Placental pericyte (primary cell): ENCODE data around the genes PRPH2, CNPY3 and CUL7.

- CAGE, long polyA plus RNA, result no peak
Observed at GRCh38 chr6:41935423-41936022, 6.1 kb downstream of the CCND3 start.

DNA sequence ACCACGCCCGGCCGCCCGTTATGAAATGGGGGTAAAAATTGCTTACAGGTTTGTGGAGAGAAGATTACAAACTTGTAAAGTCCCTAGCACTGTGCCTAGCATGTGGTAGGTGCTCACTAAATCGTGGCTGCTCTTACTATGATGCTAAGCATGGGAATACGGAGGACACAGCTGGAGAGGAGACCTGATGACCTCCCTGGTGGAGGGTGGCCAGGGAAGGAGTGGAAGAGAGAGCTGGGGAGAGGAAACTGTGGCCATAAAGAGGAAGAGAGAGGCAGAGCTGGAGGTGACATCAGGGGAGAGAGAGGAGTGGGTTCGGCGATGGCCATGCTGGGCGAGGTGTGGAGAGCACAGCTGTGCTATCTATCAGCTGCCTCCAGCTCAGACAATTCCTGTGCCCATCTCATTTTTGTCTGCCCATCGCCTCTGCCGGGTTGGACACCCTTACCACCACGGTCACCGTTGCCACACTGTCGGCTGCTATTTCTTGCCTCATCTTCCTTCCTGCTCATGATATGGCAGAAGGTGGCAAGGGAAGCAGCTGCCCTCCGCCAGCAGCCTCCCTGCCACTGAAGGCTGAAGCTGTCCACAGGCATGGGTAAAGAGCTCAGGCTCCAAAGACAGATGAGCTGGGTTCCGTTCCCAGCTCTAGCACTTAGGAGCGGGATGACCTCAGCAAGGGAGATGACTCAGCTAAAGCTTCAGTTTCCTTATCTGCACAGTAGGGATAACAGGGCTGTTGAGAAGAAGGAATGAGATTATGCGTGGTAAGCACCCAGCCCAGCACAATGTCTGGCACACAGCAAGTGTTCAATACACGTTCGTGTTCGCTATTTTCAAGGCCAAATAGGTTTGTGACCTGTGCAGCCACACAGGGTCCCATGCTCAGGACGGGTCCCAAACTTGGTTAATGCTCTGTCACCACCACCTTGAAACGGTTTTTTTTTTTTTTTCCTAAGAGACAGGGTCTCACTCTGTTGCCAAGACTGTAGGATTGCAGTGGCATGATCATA is 22.0 kb upstream of the TAF8 start:
- CAGE, long polyA plus RNA, result no peak

DNA sequence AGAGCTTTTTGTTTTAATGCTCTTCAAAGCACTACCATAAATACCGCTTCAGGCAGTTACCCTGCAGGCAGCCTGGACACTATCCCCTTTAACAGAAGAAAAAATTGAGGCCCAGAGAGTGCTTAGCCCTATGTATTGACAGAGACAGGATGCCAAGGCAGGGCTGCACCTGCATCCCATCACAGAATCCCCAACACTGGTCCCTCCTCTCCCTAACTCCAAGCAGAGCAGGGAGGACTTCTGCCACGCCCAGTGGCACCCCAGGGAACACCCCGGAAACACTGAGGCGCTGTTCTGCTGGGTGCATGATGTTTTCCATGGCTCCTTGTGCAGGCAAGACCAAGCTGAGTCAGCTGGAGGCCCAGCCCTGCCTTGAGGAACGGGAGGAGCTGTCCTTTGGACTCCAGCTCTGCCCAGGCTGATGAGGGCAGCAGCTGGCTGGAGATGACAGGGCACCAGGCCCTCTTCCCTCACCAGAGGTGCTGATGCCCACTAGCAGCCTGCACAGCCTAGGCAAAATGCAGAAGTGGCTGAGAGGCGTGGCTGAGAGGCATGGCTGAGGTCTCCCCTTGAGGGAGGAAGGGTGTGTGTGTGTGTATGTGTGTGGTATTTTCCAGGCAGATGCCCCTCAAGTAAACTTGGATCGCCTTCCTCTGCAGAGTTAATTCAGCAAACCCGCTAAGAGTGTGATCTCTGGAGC is 2.5 kb downstream of the C6orf132 start:
- CAGE, long polyA plus RNA, result no peak

DNA sequence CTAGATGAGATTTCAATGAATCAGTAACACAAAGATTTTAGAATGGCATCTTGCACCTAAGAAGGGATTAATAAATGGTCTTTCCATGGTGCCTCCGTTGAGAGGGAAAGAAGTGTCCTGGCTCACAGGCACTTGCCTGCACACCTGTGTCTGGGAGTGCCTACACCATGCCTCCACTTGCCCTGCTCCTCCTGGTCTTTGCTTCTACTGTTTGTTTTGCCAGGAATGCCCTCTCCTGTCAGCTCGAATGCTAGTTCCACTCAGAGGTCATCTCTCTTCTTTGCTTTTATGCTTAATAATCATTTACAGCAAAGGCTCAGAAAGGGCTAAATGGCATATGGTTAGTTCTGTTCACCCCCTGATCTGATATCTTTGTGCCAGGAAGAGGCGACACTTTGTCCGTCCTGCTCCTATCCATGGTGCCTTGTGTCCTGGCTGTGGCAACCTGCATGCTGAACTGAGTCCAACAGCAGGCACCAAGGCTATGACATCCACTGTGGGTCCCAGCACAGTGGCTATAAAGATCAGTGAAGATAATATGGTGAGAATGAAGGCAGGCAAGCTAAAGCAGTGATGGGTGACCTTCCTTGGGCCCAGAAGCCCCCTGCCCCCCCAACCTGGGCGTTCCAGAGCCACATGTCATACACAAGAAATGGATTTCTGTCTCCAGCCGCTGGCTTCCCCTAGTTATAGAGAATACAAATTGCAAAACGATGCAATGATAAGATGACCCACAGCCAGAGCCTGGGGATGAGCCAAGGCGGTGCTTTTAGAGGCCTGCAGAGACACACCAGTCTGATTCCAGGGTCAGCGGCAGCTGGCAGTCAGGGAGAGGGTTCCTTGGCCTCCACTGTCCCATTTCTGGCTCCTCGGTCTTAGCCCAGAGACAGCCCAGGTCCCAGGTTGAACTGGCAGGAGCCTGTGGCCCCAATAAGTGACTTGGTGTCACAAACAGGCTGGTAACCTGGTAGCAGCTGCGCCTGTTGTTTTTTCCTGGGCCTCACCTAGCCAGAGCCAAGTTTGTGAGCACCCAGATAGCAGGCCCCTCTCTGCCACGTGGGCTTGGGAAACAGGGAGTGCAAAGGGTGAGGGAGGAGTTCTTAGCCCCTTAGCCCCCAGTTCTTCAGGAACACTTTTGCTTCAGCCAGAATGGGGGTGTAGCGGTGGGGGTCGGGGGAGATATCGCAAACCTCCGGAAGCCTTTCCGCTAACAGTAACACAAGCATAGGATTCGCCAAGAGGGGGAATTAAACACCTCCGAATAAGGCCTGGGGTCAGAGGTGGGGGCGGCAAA is 1.2 kb downstream of the C6orf132 start:
- CAGE, long polyA plus RNA, result no peak

DNA sequence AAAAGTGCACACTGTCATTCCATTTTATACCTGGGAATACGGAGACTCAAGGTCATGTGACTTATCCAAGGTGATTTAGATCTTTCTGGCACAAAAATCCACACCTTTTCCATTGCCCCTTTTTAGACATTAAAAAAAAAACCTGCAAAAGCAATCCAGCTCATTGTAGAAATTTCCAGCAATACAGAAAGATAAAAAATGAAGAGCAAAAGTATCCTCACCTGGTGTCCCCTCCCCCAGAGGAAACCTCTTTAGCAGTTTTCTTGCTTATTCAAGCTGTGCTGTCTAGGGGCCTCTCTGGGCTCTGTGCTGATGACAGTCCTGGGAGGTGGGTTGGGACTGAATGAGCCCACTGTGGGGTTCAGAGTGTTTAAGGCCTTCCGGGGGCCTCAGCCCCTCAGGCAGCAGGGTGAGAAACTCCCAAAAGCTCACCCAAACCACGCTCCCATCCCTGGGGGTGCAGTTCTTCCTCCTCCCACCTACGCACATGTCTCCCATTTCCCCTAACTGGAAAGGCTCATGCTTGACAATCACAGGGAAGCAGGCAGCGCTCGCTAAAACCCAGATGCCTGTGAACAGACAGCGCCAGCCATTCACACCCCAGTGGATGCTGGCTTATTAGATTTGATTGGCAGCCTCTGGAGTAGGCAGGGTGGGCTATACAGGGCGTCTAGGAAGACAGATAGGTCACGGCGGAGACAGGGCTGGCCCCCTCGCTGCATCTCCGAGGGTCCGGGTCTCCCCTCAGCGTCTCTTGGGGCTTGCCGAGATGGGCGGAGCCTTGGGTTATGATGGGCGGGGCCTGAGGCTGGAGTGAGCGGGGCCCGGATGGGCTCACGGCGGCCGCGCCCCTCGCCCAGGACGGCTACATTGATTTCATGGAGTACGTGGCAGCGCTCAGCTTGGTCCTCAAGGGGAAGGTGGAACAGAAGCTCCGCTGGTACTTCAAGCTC is 4.5 kb downstream of the GUCA1A start:
- CAGE, long polyA plus RNA, result no peak

DNA sequence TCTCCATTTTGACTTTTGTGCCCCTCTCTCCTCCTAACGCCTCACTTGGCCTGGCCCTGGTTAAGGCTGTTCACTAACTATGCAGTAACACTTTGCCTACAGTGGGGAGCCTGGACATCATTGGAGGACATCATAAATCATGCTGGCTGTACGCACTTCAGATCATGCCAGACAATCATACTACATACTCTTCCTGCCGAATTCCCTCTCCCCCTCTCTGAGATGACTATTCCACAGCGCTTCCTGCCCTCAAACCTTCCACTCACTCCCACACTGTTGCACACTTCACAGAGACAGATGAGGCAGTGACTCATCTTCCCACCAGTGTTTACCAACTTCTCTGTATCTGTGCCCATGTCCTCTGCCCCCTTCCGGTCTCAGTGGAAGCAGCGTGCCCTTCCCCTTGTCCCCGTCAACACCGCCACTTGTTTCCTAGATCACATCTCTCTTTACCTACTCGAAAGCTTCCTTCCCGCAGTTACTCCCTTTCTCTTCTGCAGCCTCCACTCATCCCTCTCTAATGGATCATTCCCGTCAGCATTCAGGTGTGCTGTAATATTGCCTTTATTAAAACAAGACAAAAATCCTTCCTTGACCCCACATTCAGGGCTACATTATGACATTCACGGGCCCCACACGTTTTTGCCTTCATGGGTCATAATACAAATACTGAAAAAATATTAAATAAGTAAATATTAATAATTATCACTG is 3.3 kb upstream of the GUCA1B start:
- CAGE, long polyA plus RNA, result no peak

GRCh38 chr6:42199924-42200558 is 5.3 kb upstream of the GUCA1B start:
- CAGE, long polyA plus RNA, result no peak

GRCh38 chr6:42453415-42454174 is 1.9 kb upstream of the TRERF1 start:
- CAGE, long polyA plus RNA, result no peak

DNA sequence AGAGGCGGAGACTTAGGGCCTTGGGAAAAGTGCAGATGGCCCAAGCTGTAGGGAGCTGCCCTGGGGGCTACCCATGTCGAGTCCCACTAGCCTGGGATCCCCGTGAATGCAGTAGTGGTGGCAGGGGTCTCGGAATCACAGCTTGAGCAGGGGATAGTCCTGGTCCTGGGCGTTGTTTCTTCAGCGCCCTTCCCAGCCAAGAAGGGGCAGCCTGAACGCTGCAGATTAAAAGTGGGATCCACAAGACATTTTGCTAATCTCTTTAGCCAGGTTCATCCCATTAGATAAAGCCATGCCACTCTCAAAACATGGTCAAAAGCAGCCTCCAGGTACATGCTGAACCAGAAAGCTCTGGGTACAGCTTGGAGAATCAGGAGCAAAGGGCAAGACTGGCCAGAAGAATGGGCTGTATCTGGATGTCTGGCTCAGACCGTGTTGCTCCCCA is at the start of gene PRPH2:
PRPH2 (minus strand) TSS at position 198 of the 445 bp plus-strand sequence.
- CAGE, long polyA plus RNA, result no peak

DNA sequence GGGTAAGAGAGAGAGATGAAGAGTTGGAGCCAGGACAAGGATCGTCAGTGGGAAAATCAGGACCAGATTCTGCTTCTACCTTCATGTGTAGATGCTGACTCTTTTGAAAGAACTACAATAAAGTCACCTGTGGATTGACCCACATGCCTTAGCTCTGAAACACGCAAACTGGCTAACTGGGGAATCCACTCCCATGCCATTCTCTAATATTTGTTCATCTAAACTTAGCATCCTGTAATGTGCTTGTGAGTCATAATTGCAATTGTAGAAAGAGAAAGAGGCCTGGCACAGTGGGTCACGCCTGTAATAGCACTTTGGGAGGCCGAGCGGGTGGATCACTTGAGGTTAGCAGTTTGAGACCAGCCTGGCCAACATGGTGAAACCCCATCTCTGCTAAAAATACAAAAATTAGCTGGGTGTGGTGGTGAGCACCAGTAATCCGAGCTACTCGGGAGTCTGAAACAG is 15.5 kb upstream of the BICRAL start:
- CAGE, long polyA plus RNA, result no peak

- CAGE, long polyA plus RNA, result no peak
Observed at GRCh38 chr6:42781097-42781419, 794 bp upstream of the BICRAL start.

DNA sequence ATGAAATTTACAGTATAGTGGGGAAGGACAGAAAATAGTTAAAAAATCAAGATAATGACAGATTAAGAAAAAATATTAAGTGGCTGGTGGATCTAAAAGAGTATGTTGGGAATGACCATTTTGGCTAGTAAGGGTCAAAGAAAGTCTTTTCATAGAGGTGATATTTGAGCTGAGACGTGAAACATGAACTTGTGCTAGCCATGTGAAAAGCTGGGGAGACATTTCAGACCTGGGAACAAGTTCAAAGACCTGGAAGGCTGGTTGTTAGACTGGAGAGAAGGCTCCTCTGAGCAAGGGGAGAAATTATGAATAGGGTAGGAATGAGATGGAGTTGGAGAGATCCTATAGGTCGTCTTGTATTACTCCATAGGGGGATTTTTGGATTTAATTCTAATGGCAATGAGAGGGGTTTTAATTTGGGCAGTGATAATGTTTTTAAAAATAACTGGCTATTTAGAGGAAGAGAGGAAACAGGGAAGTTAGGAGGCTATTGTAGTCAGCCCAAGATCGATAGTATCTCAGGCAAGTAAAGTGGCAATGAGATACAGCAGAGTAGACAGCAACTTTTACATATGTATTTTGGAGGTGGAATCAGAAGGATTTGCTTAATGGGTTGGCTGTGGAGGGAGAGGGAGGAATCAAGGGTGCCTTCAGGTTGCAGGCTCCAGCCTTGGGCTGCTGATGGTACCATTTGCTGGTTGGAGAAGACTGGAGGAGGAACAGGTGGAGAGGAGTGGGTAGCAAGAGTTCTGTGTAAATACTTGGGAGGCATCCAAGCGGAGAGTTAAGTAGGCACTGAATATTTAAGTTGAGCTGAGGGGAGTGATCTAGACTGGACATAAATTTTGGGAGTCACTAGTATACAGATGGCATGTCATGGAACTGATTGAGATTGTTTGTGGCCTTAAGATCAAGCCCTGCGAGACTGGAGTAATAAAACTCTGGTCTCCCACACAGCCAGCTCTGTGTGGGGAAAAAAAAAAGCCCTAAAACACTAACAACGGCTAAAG is 5.0 kb downstream of the BICRAL start:
- CAGE, long polyA plus RNA, result no peak

- CAGE, long polyA plus RNA, result no peak
Observed at GRCh38 chr6:42788564-42789433, 6.9 kb downstream of the BICRAL start.

GRCh38 chr6:42929354-42929876 is at the start of gene CNPY3:
Gene CNPY3, plus strand, starts transcription at chr6:42929480.
- CAGE, long polyA plus RNA, result no peak

- CAGE, long polyA plus RNA, result no peak
Observed at GRCh38 chr6:42968908-42969937, 8.7 kb downstream of the GNMT start.

- CAGE, long polyA plus RNA, result no peak
Observed at GRCh38 chr6:43053206-43054154, at the start of gene CUL7. Gene CUL7, minus strand, starts transcription at chr6:43053851.

DNA sequence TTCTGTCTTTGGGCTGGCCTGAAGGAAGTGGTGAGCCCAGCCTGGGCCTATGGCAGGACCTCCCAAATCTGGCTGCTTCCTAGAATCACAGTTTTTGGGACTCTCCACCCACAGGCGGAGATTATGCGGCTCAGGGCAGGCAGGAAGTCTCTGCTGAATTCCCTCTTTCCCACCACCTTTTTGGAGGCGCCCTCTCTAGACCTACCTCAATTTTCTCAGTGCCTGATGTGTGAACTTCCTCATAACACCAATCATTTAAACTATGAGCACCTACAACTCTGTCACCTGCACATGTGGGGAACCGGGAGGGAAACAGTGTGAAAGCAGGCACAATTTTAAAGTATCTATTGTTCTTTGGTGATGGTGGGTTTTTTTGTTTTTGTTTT is 24.0 kb downstream of the TTBK1 start:
- CAGE, long polyA plus RNA, result no peak

DNA sequence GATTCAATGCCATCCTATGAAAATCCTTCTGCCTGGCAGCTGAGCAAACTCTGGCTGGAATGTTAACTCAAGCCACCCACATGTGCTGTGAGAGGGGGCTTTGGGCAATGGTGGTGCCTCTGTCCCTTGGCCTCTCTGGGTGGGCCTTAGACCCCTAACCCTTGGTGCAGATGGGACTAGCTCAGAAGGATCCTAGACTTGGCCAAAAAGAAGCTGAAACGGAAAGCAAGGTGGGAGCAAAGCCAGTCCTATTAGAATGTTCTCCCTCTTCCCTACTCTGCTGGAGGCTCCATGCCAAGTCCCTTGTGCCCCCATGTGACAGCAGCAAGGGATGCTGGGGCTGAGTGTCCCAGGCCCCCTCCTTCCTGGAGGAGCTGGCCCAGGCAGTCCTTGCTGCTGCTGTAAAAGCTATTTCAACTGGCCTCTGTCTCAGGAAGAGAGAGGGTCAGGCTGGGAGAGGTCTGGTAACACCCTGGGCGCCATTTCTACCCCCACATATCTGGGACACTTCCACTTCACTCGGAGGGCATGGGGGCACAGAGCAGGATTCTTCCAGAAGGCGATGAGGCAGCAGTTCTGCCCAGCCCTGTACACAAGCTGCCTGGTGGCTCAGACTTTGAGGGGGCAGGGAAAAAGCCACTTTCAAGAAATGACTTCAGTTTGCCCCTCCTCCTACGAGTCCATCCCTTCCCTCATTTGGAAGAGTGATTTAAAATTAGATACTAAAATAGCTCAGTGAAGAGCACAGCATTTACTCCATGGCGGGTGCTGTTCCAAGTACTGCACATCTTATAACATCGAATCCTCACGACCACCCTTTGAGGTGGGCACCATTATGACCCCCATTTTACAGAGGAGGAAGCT is 25.1 kb downstream of the TTBK1 start:
- CAGE, long polyA plus RNA, result no peak

- CAGE, long polyA plus RNA, result no peak
Observed at GRCh38 chr6:43273952-43274475, 24.0 kb upstream of the SLC22A7 start.

- CAGE, long polyA plus RNA, result no peak
Observed at GRCh38 chr6:43275004-43276053, 22.7 kb upstream of the SLC22A7 start.